ENCODE measurements around a stretch of chr4.

DNA sequence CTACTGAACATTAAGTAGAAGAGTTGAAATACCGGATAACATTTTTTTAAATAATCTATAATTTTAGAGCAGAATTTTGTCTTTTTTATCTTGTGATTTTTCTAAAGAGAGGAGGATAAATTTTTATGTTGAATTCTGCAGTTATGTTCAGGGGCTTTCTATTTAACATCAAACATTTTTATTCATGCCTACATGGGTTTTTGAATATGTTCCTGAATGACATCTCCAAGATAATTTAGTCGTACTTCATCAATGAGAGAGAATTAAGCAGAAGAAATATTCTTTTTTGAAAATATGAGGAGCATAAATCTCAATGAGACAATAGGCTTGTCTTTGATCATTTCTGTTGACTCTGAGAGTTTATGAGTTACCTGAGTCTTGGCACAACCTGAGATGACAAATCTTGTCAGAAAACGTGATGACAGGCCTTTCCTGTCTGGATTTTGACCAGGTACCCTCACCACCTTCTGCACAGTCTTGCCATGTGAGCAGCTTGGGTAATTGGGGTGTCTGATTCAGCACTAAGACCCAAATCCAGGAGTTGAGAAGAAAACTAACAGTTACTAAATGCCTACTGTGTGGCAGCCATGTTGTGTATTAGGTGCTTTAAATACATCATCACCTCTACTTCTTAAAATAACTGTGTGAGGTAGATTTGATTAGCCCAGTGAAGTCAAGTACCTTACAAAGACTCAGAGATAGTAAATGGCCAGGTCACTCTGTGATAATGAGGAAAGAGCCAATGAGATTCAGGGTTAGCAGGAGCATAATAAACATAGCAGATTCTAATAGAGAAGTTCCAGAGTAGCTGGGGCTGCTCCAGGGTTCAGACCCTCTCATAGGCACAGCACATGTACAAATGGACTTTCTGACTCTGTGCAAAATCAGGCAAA lies 2.6 kb downstream of the EREG start:
- PRO-cap, result unidirectional peak, plus-strand start at position 802 of the sequence

DNA sequence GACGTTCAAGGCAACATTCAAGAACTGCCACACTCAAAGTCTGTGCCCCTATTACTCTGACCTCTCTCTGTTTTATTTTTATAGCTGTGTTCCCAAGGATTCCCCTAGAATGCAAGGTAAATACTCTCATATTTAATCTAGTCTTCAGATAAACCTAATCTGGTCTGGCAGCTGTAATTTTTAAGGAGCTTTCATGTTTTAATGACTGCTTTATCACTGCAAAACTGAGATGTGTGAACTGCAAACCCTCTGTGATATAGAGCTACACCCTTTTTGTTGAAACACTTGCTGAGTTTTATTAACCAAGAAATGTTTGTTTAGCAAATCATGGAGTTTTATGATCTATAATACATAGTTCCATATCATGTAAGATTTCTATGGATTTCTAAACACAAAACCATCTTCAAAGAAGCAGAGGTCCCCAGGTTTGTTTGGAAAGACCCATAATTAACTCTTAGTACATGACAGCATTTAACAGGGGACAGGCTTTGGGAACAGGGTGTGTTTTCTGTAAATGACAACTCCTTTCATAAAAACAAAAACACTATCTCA lies 126.4 kb downstream of the BTC start:
- PRO-cap, result no peak

DNA sequence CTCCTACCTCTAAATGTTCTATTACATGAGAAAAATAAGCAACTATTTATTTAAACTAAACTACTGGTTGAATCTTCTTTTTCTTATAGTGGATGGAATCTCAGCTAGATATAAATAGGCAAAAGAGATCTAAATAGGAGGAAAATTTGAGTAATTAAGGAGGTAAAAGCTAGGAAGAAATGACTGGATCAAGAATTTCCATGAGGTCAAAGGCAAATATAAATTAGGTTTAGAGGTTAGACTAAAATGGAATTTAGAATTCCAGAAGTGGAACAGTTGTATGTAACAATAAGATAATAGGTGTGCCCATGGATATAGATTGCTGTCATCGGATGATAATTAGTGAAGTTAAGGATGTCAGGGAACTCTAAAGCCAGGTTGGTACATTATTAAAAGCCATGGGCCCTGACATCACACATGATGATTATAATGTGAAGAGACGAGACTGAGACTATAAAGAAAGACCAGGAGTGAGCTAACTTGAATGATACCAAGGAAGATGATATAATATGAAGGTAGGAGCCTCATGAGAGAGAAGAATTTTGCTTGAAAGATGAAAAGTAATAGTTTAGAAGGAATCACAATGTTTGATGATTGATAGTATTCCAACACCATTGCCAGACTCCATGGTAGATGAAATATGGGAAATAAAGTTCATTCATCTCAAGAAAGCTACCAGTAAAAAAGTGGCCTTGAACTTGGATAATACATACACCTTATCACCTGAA lies 49.7 kb upstream of the PARM1 start:
- PRO-cap, result no peak

GRCh38 chr4:74969894-74970505 lies 37.1 kb downstream of the PARM1 start:
- PRO-cap, result no peak

- PRO-cap, result no peak
Observed at GRCh38 chr4:75327557-75327983, 186.6 kb downstream of the RCHY1 start.

DNA sequence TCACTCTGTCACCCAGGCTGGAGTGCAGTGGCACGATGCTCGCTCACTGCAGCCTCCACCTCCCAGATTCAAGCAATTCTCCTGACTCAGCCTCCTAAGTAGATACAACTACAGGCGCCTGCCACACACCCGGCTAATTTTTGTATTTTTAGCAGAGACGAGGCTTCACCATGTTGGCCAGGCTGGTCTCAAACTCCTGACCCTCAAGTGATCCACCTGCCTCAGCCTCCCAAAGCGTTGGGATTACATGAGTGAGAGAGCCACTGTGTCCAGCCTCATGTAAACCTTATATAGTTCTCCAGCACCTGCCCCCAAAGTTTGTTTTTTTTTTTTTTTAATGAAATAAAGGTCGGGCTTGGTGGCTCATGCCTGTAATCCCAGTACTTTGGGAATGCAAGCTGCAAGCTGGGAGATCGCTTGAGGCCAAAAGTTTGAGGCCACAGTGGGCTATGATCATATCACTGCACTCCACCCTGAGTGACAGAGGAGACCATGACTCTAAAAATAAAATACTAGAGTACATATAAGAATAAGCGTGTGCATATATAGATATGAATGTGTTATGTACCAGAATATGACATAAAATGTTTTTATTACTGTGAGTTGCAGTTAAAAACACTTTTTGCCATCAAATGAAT lies 11.9 kb downstream of the G3BP2 start:
- PRO-cap, result no peak

- PRO-cap, result no peak
Observed at GRCh38 chr4:75726143-75726749, 1.9 kb downstream of the USO1 start.

DNA sequence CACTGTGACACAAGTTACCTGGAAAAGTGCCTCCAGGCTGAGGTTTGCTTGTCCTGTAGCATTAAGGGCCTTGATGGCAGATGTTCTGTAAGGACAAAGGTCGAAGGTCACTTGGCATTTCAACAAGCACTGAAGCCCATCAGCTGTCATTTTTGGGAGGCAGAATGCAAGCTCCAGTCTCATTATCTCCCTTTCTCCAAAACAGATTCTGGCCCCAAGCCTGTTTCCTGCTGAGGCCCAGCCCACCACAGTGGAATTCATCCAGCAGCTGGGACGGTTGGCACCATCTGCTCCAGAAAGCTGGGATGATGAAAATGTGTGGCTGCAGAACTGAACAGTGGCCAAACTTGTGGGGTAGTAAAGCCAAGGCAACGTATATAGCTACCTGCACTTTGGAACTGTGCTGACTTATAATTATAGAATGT lies 17.7 kb upstream of the PPEF2 start:
- PRO-cap, result no peak

DNA sequence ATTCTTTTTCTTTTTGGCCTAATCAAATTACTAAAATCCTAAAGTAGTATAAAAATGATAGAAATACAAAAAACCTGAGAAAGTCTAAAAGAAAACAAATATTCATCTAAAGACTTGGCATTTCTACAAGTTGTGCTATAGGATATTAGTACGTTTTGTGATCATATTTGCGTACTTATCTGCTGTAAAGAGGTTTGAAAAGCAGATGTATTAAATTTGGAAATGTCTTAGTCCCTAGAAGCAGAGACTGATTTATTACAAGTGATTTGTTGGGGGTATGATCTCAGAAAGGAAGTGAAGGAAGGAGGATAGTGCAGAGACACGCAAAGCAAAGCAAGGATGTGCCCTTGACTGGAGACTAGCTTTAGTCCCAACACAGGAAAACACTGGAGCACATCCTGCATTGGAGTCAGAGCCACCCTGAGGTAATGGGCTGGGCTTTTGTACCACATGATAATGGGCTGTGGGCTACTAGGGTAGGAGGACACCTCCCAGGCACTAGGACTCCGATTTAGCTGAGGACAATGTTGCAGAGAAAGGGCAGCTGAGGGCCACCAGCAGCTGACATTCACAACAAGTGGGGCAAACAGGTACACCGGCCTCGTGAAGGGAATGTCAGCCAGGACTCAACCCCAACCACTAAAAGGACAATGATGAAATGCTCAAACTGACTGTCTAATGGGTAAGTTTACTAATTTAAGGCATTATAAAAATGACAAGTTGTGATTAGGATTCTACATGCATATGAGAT lies 10.3 kb downstream of the SDAD1 start:
- PRO-cap, result no peak

GRCh38 chr4:76308459-76309040 lies 2.0 kb downstream of the STBD1 start:
- PRO-cap, result unidirectional peak, minus-strand start at chr4:76308672

DNA sequence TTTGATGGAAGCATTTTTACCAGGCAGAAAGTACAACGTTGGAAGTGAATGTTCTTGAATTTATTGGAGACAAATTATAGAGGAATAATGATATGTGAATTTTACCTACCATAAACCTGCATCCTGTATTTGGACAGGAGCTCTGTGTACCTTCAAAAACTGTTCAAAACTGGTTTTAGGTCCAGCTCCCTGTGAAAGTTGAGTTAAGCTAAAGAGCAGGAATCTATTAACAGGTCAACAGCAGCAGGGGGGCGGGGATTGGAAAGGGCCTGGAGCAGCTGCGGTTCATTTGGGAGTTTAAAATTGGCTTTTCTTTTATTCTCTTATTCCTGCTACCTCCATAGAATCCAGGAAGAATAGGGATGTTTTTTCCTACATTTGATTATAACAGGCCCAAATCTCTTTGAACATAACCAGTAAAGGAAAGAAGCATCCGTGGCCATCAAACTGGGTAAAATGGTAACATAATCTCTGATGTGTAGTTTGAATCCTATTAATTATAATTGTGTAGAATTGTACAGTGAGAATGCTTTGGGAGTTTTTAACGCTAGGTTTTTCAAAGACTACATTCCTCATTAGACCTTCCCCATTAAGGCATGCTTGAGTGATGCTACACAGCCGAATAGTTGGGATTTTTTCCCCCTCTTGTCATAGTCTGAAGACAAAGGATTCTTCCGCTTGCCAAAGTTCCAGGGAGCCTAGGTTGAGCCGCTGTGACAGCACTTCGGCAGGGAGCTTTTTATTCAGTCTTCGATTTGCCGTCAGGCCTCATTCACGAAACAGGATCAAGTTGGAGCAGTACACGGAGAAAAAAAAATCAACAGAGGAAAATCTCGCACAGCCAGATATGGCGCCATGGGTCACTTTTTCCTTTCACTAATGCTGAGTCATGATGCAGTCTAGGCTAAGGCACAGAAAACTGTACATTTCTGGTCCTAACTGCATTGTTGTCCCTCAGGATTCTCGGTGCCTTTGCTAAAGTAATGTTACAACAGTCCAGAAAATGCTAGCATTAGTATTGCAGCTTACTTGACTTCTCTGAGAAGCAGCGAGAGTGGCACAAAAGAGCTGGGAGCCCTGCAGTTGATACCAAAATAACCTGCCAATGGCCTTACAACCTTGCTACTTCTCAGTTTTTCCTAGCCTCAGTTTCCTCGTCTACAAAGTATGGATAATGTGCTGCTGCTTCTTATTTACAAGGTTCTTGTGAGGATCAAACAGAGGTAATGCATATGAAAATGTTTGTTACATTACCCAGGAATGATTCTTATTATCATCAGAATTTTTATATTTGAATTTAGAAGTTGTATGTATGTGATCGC lies 24.2 kb downstream of the SHROOM3 start:
- PRO-cap, result no peak

DNA sequence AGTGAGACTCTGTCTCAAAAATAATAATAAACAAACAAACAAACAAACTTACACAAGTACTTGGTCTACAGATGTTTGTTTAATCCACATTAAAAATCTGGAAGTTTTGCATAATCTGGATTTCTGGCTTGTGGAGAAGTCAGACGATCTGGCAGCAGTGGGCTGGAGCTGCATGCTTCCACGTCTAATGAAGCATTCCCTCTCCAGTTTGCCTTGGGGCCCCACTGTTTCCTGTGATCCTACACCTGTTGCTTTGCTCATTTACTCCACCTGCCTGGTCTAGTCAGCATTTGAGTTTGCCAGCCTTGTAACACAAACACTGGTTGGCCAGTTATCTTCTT lies 144.4 kb downstream of the SHROOM3 start:
- PRO-cap, result no peak

- PRO-cap, result bidirectional peak, plus-strand start at chr4:76611775, minus-strand start at chr4:76611675
Observed at GRCh38 chr4:76610946-76612142, 176.3 kb downstream of the SHROOM3 start.

GRCh38 chr4:76623244-76623618 lies 188.2 kb downstream of the SHROOM3 start:
- PRO-cap, result no peak

- PRO-cap, result no peak
Observed at GRCh38 chr4:76631532-76632166, 196.6 kb downstream of the SHROOM3 start.

- PRO-cap, result no peak
Observed at GRCh38 chr4:76811566-76811862, 86.4 kb downstream of the SOWAHB start.

- PRO-cap, result no peak
Observed at GRCh38 chr4:77034367-77035212, 41.2 kb downstream of the CCNI start.

DNA sequence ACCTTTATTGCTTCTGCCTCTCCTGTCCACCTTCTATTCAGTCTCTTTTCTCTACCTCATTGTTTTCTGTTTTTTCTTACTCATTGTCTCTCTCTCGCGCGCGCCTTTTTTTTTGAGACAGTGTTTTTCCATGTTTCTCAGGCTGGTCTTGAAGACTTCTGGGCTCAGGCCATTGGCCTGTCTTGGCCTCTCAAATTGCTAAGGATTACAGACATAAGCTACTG lies 21.8 kb upstream of the CCNG2 start:
- PRO-cap, result no peak

- PRO-cap, result no peak
Observed at GRCh38 chr4:77157511-77157896, 497 bp downstream of the CCNG2 start.

DNA sequence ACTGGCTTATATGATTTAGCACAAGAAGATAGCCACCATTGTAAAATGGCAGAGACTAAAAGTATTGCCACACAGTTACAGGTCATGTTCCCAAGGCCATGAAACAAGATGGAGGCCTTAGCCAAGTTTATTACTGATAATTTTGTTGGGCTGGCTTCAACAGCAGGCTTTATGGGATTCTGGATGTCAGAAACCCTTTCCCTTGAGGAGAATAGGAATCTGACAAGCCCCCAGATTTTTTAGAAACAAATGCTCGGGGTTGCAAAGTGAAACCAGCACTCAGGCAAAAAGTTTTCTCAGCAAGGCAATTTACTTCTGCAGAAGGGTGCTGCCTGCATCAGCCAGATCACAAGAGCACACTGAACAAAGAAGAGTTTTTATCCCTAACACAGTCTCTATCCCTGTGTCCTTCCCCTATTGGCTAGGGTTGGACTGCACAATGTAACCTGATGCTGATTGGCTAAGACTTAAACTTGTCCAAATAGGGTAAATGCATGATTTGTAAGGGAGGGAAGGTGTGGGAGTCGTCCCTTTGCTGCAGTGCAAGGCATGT lies 175.6 kb downstream of the CCNG2 start:
- PRO-cap, result no peak

Data from gallbladder (tissue), 1 donor.